ENCODE measurements around the genes C10orf62 and ABCC2.

DNA sequence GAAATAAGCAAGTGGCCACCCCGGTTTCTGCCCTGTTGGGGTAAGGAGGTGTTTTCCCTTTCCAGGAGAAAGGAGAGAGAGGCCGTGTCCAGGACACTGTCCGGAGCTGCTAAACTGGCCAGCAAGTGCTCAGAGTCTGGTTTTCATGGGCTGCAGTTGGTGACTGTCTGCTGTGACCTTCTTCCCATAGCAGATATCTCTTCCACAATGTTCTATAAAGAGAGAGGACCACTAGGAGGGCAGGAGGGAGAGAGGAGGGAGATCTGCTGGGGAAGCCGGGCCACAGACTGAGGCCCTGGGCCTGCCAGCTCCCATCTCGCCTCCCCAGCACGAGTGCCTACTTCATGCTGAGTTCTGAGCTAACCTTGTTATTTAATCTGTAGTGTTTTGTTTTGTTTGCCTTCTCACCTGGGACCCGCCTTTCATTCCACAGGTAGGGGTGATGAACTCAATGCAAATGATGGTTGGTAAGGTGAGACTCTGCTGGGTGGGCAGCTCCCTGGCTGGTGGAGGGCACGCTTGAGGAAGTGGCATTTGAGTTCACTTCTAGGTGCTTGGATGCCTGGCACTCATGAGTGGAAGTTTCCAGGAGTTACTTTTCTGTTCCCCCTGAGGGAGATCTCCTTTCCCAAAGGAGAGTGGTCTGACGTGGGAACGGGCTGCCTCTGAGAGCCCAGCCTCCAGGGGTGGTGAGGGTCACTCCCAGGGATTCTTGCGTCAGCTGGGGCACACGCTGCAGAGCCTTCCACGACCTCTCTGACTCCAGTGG is 22.2 kb downstream of the UBTD1 start:
- PRO-cap = no peak

DNA sequence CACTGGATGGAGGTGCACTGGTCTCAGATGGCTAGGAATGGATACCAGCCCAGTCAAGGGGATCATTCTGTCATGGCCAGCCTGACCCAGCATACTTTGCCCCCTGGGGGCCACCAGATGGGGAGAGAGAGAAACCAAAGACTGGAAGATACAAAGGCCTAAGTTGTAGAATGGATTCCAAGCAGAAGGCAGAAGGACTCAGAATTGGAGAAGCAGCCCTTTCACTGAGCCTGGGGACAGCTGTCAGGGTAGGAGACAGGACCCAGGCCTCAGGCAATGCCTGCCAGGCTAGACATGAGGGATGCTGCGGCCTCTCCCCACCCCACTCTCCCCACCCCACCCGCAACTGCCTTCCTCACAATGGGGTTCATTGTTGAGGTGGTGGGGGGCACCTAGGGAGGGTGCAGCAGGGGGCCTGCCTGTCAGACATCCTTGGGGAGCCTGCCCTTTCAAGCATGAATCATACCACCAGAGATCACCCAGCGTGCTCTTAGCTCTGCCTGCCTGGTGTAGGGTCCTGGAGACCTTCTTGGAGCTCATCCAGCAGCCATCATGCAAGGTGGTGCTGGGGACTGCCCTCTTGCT is at the start of gene C10orf62:
TSS of gene C10orf62 (plus strand) at position 425 of the 585 bp plus-strand sequence.
- PRO-cap = no peak

DNA sequence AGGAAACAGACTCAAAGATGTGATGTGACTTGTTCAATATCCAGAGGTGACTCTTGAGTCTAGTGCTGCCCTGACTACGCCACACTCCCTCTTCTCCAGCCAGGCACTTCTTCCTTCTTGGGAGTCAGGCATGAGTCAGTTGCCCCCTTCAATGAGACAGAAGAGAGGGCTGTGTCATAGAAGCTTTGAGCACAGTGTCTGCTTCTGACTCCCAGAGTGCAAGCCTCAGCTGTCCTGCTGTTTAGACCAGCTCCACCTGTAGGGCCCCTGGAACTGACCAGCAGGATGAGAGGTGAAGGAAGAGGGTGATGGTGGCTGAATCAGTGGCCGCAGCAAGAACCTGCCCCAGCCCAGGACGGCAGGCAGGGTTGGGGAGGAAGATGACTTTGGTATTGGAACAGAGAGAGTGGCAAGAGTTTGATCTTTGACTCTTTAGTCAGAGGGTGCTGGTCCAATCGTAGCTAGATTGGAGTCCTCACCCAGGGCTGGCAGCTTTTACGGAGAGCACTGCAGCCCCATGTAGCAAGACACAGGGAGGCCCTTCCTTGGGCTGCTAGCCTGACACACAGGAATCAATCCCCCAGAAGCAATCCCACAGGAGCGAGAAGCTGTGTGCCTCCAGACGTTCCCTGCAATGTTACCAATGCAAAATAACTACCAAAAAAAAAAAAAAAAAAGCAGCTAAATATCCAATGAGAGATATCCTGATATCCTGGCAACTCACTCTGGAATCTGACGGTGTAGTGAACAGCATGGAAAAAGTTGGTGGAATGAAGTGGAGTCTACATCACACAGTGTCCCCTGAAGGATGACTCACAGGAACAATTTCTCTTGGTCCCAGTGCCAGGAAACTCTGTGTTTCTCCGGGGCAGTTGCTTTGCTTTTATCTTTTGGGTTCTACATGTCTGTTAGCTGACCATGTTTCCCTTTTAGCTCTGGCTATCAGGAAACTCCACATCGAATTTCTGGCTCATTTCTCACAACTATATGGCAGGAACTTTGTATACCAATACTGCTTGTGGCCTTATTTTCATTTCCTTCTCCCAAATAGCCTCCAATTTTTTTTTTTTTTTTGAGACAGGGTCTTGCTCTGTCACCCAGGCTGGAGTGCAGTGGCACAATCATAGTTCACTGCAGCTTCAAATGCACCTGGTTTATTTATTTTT is 6.9 kb downstream of the C10orf62 start:
- PRO-cap = no peak

DNA sequence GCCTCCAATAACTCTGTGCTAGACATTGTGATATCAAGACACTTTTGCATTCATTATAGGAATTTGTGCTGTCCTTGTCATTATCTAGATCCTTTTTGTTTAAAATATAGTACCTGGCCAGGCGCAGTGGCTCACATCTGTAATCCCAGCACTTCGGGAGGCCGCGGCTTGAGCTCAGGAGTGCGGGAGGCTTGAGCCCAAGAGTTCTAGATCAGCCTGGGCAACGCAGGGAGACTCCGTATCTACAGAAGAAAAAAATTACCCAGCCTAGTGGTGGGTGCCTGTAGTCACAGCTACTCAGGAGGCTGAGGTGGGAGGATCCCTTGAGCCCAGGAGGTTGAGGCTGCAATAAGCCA is 570 bp upstream of the MORN4 start:
- PRO-cap = no peak

- PRO-cap = no peak
Measured at GRCh38 chr10:97684381-97685504, 2.3 kb downstream of the AVPI1 start.

DNA sequence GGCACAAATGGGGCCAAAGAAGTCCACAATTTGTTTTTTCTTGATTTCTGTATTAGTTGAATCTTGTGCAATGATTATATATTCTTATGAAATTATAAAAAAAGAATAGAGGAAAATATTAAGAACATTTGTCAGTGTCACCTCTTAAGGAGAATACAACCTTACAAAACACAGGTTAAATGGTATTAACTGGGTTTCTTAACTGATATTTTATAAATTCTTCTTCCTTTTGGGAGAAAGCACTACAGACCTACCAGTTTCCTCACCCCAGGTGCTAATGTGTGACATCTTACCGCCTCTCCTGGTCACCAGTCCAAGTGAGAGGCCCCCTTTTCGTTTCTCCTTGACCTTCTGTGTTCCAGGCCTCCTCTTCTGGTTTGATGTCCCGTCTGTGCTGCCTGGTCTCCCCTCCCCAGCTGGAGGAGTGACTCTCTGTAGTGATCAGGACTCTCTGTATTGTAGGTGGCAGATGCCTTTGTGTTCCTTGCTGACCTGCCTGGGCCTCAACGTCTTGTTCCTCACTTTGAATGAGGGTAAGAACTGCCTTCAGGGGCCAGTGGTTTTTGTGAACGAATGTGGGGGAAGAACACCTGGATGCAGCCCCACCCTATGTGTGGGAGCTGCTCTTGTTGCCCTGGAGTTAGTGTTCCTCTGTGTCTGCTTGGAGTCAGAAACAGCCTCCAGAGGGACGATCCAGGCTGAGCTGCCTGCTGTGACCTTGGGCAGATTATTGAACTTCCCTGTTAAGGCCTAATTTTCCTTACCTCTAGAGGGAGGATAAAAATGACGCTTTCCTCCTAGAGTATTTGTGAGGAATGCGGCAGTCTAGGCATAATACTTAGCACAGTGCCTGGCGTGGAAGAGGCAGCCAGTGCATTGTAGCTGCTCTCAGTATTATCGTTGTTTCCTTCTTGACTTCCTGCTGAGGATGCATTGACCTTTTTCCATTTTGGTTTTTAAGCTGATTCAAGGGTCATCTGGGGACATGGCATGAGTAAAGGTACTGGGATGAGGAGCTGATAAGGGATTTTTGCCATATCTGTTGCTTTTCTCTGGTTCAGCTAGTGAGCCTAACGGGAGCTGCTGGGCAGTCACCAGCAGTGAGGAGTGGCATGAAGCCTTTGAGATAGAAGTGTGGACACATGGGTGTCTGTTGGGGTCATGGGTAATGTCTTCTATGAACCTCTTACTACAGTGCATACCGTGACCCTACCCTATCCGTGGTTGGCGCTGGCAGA is 6.1 kb downstream of the ZFYVE27 start:
- PRO-cap = no peak

DNA sequence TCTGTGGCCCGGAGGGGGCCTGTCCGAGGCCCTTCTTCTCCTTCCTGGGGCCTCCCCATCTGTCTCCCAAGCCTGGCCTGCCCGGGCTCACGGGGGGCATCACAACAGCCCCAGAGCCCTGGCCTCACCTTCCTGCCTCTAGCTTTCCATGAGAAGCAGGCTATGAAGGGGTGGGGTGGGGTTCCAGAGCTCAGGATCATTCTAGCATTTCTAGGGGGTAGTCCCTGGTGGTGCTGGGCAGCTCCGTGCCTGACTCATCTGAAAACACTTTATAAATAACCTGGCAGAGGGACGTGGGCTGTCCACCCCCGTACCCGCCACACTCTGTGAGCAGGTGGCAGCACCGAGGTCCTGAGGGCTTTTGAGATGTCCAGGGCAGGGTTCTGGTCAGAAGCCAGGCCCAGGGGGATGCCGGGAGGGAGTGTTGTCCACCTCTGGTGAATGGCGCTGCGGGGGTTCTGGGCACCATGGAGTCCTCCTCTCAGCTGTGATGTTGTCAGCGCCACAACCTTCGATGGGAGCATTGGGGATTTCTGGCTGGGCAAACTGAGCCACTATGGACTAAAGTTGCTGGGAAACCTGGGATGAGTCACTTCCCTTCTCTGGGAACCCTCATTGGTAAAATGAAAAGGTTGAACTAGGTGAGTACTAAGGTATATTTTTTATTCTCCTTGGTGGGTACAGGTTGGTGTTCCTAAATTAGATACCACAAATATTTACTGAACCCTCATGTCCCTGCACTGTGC is 27.4 kb upstream of the GOLGA7B start:
- PRO-cap = no peak

DNA sequence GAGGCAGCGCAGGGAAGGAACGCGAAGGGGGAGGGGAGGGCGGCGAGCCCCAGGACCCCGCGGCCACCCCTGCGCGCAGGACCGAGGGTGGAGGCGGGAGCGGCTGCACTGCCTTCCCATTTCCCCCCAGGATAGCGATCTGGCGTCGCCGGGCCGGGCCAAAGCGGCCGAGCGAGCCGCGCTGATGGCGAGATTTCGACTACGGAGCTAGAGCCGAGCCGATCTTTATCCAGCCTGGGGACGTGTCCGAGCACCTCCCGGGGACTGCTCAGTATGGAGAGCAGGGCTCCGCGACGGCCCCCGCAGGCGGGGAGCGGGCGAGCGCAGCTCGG is 563 bp upstream of the CRTAC1 start:
- PRO-cap = no peak

DNA sequence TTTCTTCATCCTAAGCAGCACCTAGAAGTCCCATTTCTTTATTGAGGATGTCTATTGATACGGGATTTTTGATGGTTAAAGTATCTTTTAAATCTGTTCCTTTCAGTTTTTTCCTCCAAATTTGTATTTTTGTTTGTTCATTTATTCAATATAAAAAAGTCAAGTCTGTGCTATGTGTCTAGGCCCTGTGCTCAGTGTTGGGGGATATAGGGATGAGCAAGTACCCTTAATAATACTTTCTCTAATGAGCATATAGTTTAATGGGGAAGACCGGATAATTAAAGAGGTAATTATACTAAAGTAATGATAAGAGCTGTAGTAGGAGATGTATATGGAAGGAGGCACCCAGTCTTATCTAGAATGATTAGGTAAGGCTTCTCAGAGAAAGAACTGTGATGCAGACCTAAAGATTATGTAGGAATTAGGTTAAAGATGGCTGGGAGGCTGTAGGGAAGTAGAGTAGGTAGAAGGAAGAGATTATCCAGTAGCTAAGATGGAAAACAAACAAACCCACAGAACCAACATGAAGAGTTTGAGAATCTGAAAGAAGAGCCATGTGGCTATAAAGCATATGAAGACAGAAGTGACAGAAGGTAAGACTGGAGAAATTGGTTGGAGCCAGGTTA is 50.7 kb downstream of the R3HCC1L start:
- PRO-cap = no peak

- PRO-cap = no peak
Measured at GRCh38 chr10:98235328-98235557, 32.8 kb downstream of the LOXL4 start.

GRCh38 chr10:98253549-98253955 is 14.4 kb downstream of the LOXL4 start:
- PRO-cap = no peak

DNA sequence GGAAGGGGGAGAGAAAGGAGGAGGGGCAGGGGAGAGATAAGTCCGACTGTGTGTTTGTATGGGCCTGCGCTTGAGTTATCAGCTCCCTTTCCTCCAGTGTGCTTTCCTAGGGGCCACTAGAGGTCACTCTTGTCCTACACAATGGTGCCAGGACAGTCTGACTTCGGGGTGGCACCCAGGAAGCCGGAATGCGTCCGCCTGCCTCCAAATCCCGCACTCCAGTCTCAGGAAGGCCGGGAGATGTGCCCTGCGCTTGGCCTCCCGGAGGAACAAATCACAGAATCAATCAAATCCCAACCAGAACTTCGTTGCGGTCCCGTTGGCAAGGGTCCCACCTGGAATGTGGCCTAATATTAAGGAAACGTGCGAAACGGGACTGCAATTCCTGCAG is 20.8 kb upstream of the HPS1 start:
- PRO-cap = no peak

DNA sequence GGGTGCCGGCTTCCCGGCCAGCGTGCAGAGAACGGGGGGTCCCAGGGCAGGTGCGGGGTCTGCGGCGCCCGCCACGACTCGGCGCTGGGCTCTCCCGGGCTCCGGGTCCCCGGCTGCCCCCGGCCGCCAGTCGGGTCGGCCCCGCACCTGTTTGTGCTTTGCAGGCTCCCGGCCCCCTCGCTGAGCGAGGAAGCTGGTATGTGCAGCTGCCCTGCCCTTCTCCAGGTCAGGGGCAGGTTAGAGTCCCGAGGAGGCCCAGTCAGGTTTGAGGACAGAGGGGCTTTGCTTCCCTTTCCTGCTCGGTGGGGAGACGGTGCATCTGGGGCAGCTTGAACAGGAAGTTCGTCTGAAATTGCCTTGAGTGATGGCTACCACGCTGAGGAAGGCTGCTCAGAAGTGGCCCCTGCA is 21.2 kb upstream of the HPS1 start:
- PRO-cap = unidirectional peak, plus-strand start at position 129 of the sequence

- PRO-cap = no peak
Measured at GRCh38 chr10:98486292-98486884, 39.7 kb upstream of the HPS1 start.

DNA sequence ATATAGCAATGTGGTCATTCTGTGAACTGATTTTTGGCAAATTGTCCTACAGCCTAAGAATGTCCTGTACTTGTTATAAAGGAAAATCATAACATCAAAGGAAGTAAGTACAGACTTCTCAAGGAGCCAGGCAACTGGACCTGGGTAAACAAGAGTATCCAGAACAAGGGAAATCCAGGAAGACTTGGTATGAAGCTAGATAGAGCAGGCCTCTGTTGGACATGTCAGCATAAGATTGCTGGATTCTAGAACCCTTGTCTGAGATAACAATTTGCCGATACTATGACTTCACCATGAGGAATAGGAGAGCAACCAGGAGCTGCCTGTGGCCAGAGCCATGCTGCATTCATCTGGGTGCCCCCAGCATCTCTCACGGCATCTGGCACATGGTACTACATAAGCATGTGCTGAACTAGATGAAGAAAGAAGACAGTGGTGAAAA is 19.7 kb downstream of the GOT1 start:
- PRO-cap = no peak

GRCh38 chr10:99421224-99421847 is 9.1 kb downstream of the GOT1 start:
- PRO-cap = no peak

DNA sequence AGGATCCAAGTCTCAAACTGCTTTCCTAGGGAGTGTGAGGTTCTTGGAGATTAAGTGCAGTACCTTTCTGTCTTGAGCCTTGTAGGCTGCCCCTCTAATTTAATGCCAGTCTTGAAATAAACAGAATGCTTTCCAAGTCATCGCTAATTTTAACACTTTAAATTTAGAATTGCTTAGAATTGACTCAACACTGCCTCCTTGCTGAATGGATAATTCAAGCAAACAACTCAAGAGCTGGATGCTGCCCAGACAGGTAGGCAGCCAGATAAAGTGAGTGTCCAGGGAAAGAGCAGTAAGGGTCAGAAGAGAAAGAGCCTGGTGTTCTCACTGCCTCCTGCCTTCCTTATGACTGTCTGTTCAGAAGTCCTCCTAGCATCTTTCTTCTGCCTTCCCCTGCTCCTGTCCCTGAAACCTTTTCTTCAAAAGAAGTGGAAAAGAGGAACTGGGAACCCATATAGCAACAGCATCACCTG is 3.0 kb upstream of the GOT1 start:
- PRO-cap = no peak

DNA sequence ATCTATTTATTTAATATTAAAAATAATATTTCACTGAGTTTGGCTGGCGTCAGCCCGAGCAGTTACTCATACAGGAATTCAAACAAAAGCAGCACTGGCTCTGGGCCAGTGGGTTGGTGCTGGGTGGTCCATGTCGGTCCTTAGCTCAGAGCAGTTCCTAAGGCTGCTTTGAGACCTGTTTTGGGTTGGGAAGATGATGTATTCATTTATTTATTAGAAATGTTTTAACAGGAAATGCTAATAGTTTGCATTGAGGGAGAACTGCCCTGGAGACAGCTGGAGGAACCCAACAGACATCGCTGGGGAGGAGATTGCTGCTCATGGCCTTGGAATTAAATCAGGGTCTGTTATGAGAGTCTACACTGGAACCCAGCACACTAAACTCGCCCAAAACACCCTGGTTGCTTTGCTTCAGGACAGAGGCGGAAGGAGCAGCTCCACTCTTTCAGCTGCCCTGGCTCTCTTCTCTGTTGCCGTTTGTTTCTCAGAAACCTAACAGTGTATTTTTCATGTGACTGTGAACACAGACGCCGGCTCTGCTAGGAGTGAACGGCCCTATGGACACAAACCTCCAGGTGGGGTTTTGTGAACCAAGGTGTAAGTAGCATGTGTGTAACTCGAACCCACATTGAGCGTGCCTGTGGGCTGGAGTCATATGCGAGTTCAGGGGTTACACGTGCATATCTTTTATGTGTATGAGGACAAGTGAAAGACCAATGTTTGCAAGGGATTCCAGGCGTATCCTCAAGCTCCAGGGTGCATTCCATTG is 36.5 kb upstream of the GOT1 start:
- PRO-cap = no peak

DNA sequence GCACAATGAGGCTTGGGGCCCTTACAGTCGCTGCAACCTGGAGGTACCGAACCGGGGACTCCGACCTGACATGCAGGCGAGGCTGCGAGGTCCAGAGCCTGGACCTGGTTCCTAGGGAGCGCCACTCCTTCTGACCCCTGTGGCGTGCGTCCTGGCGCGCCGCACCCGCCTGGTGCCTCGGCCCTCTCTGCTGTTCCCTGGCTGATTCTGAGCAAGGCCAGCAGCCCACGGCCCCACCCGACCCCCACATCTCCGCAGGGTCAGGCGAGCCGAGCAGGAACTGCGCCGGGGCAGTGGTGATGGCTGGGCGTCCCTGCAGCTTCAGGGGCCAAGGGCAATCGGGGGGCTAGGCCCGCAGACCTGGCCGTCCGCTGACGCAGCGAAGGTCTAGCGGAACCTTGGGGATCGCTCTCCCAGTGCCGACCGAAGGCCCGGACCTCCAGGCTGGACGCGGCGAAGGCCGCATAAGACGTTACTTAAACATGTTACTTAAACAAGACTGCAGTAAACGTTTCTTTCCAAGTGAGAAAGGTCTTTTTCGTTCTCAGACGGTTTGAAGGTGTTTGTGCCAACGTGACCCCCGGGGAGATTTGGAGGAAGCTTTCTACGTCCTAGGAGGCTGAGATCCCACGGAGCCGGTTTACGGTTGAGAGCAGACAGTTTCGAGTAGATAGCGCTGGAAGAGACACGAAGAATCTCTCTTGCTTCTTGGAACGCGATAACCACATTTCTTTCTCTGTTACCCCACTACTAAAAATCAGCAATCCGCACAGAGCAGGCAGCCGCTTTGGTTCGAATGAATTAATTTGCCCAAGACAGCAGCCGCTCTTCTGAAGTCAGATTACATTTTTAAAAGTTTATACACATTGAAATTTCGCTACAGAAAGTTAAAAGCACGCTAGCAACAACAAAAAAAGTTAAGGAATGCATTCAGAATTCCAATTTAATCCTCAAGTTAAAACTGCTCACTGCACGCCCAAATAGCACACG is 5.0 kb upstream of the NKX2-3 start:
- PRO-cap = no peak

GRCh38 chr10:99782385-99782856 is at the start of gene ABCC2:
Gene ABCC2, plus strand, starts transcription at chr10:99782640.
- PRO-cap = no peak

All from paraaortic lymph node (tissue), 1 donor.